ENCODE results near the genes PLXND1 and ALG1L2.

- RRBS = no CpG with 5 or more reads among the region's 5 CpGs
These were observed 11.7 kb downstream of the PLXND1 start for GRCh38 chr3:129594835-129595205.

DNA sequence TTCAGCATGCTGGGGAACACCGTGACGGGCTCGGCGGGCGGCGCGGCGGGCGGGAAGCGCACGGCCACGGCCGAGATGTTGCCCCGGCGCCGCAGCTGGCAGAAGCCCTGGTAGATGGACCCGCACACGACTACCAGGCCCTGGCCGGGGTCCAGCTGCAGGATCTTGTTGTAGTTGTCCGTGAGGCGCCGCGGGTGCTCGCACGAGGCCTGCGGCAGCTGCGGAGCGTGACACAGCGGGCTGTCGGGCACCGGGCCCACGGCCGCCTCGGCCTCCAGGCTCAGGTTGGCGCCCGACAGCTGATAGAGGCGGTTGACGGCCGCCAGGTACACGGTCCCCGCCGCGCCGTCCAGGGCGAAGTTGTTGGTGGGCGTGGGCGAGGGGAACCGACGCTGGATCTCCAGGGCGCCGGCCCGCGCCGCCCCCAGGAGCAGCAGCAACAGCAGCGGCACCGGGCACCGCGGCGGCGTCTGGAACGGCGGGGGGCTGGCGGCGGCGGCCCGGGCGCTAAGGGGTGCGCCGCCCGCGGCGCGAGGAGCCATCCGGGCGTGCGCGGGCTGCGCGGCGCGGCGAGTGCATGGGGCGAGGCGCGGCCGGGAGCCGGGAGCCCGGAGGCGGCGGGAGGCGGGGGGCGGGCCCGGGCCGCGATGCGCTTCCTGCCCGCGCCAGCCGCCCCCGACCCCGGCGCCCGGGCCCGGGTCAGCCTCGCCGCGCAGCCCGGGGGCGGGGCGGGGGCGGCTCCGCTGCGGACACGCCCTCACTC, at the start of gene PLXND1:
PLXND1 (minus strand) TSS at position 579 of the 763 bp plus-strand sequence.
- RRBS = 6% methylated on average over 50 of the region's 114 CpGs

DNA sequence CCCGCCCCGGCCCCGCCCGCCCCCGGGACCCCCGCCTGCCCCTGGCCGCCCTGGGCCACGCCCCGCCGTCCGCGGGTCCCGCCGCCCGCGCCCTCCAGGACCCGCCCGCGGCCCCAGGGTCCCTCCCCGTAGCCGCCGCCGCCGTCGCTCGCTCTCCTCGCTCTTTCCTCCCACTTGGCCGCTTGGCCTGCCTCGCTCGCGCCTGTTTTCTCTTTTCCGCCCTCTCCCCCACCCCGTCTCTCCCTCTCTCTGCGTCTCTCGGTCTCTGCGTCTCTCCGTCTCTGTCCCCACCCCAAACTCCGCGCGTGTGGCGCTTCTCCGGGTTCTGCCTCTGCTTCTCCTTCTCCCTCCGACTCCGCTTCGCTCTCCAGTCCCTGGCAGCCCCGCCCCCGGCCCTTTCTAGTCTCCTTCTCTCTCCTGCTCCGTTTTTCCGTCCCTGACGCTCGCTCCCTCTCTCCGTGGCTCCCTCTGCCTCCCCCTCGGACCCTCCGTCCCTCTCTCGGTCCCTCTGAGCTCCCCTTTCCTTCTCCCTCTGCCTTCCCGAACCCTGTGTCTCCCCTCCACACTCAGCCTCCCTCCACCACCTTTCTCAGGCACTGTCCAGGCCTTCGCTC, 492 bp upstream of the PLXND1 start:
- RRBS = 12% methylated on average over 8 of the region's 57 CpGs

DNA sequence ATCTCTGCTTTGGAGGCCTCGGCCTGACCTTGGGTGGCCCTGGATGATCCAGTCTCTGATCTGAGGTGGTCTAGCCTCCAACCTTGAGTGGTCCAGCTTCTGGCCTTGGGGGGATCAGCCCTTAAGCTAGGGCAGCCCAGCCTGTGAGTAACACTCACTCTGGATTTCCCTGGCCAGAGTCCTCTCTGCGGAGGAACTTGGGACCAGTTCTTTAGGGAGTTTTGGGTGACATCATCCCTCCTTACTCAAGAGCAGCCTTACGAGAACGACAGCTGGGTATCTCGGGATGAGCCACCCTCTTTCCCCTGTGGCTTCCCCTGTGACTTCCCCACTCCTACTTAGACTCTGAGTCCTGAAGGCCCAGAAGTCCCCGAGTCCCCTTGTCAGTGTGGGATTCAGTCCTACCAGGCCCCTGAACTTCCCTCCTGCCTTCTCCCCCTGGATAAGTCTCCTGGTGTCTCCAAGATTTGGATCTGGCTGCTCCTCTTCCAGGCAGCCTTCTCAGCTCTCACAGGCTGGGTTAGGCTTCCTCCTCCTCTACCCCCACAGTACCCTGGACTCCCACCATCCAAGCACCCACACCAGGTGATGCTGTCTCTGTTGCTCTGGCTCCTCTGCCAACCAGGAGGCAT, 10.3 kb upstream of the PLXND1 start:
- RRBS = no CpG with 5 or more reads among the region's 6 CpGs

GRCh38 chr3:129662883-129663597, 56.6 kb upstream of the PLXND1 start:
- RRBS = no CpG with 5 or more reads among the region's 3 CpGs

DNA sequence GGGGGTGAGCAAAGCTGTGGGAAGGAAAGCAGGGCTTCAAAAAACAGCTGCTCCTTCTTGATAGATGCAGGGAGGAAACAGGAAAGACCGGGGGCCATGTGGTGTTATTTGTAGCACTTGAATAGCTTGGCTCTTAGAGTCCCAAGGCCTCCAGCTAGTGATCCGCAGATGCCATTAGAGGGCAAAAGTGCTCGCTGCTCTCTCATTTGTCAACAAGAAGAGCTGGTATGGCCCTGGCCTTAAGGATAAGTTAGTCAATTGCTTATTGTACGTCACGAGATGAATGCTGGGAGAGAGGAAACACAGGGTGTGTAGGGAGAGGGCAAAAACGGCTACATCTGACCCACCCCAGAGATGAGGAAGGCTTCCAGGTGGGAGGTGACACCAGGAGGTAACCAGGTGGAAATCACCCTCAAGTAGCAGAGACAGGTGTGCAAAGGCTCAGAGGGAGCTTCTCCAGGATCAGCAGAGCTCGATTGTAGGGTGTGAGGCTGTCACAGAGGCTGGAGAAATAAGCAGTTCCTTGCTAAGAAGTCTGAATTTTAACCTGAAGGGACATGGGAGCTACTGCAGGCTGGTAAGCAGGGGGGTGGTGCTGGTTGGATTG, at the start of gene ALG1L2:
ALG1L2 (plus strand) TSS at position 372 of the 607 bp plus-strand sequence.
- RRBS = no CpG with 5 or more reads among the region's 7 CpGs

DNA sequence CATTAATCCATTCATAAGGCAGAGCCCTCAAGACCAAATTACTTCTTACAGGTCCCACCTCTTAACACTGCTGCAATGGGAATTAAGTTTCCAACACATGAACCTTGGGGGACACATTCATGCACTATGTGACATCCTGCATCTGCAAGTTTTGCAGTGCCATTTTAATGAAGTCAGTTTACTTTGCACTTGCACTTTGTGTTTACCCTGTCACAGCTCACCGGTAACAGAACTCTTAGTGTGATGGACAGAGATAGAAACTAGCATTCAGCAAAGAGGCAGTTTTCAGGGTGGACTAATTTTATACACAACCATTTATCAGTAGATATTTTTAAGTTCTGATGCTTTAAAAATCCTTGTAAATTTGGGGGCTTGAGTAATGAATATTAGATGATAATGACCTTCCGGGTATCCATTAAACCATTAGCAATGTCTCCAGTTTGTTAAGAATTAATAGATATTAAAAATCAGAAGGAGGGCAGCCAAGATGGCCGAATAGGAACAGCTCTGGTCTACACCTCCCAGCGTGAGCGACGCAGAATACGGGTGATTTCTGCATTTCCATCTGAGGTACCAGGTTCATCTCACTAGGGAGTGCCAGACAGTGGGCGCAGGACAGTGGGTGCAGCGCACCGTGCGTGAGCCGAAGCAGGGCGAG, 50.4 kb upstream of the NUDT16 start:
- RRBS = no CpG with 5 or more reads among the region's 13 CpGs

- RRBS = no CpG with 5 or more reads among the region's 3 CpGs
These were observed 30.4 kb upstream of the NUDT16 start for GRCh38 chr3:131351129-131351620.

DNA sequence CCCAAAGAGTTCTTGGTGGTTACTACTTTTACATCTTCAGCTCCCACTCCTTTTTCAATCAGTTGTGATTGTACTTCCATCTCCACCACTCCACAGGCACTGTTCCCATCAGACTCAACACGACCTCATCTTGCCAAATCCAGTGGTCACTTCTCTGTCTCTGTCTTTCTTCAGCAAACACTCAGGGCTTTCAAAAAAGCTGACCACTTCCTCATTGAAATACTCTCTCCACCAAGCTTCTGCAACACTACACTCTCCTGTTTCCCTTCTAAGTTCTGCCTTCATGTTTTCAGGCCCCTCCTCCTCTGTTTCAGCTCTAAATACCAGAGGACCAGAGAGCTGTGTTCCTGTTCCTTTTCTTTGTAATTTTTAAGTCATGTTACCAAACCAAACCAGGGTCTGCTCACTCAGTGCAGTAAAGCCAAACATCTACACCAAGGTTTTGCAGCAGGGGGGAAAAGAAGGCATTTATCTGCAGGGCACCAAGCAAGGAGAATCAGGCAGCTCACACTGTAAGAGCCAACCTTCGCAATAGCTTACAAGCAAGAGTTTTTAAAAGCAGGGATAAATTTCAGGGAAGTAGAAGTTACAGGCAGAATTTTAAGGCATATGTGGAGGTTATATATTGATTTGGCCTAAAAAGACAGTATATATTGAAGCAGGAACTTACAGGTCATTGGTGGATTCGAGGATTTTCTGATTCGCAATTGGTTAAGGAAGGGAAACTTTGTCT, 33.7 kb upstream of the ACP3 start:
- RRBS = no CpG with 5 or more reads among the region's 4 CpGs

- RRBS = no CpG with 5 or more reads among the region's 1 CpG
These were observed 2.7 kb downstream of the DNAJC13 start for GRCh38 chr3:132419955-132420429.

DNA sequence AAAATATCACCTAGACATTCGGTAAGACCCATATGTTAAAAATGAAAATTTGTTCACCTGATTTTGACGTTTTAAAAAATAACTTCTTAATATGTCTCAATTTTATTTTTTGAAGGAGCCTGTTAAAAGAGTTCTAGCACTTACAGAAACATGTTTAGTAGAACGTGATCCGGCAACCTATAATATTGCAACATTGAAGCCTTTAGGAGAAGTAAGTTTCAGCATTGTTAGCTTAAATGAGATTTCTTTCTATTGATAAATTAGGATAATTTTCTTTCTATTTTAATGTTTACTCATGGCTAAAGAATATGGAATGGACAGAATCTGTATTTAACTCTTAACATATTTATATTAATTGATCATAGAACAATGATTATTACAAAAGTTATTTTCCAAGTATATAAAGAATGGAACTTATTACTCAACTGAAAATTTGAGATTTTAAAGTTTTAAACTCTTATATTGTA, 36.2 kb downstream of the DNAJC13 start:
- RRBS = no CpG with 5 or more reads among the region's 4 CpGs

DNA sequence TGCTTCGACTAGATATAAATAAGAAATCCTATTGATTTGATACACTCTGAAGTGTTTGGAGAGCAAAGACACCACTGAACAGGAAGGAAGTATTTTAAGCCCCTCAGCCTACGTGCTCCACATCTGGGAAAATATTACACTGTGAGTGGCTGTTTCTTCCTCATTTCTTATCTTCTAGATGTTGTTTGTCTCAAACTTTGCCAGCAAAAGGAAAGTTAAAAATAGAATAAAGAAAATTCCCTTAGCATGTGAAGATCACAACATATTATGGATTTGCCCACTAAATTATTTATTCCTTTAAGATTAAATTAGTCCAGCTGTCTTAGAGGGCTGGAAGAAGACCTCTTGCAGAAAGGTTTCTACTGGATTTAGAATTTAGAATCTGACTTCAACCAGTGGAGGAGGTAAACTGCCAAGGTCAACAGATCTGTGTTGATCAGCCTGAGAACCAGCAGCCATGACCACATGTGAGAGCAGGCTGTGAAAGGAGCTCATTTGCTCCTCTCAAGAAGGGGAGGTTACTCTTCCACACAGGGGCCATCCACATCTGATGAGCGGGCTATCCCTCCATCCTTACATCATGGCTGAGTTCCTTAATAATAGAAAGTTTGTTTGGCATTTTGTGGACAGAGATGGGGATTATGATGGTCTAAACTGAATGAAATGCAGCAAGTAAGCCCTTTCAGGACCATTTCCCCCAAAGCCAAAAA, 46.3 kb upstream of the ACKR4 start:
- RRBS = no CpG with 5 or more reads among the region's 3 CpGs

- RRBS = no CpG with 5 or more reads among the region's 7 CpGs
These were observed 86.4 kb downstream of the TMEM108 start for GRCh38 chr3:133124500-133125010.

- RRBS = no CpG with 5 or more reads among the region's 11 CpGs
These were observed 77.0 kb downstream of the BFSP2 start for GRCh38 chr3:133476681-133477451.

DNA sequence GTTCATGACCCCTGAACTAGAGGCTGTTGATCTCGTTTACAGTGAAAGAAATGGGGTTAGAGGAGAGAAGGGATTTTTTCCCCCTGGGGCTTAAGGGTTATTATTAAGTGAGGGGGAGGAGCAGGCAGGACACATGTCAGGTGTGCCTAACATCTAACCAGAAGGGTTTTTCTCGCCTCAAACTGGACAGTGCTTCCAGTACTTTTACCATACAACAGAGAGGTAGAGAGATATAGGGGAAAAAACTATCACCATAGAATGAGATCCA, 14.1 kb upstream of the TOPBP1 start:
- RRBS = no CpG with 5 or more reads among the region's 2 CpGs

- RRBS = no CpG with 5 or more reads among the region's 5 CpGs
These were observed 3.6 kb downstream of the TF start for GRCh38 chr3:133749591-133750307.

GRCh38 chr3:133949329-133949835, 53.7 kb upstream of the RAB6B start:
- RRBS = no CpG with 5 or more reads among the region's 3 CpGs

GRCh38 chr3:134027376-134028117, 2.2 kb downstream of the SLCO2A1 start:
- RRBS = no CpG with 5 or more reads among the region's 9 CpGs

DNA sequence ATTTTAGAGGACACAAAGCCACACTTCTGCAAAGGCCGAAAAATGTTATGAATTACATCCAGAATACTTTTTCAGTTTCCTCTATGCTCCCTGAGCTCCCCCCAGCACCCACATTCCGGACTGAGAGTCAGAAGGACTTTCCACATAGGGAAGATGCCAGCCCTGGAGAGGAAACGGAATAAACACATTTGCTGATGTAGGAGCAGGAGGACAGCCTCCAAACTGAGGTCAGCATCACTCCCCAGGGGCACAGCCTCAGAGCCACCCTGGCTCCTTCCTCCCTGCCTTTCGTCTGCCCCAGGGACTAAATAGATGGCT, 22.6 kb upstream of the SLCO2A1 start:
- RRBS = no CpG with 5 or more reads among the region's 4 CpGs

Measured in HCT116 (cell line).